Breast epithelium (tissue), 2 donors: ENCODE results near the gene SCFD2.

GRCh38 chr4:49494660-49495360 is 508.7 kb downstream of the CWH43 start:
- PRO-cap: no peak
- RAMPAGE, long total RNA, 2 experiments: no peak in any of the 2 experiments

GRCh38 chr4:51855648-51856197 is 12.8 kb downstream of the DCUN1D4 start:
- PRO-cap: no peak
- RAMPAGE, long total RNA, 2 experiments: no peak in any of the 2 experiments

DNA sequence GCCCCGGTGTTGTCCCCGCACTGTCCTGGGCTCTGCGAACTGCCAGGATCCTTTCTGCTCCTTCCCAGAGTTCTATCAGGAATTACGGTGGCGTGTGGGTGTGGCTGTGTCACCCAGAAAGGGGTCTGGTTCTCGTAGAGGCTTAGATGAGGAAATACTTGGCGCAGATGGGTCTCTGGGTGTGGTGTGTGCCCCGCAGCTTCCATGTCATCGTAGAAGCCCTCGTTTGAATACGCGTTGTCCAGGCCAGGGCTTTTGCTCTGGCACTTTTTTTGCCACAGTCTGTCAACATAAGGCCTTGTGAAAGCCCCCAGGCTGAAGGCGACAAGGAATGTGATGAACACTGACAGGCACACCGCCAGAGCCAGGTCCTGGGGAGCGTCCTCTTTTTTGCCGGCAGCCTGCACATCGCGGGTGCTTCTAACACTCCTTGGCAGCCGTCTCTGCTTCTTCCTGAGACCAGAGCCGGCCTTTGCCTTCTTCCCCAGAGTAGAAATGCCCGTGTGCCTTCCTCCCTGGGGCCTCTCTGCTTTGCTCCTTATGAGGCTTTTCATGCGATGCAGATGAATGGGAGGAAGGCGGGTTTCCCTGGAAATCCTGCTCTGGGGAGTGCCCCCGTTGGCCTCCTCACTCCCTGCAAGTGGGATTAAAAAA is 24.5 kb downstream of the LRRC66 start:
- PRO-cap: no peak
- RAMPAGE, long total RNA, 2 experiments: no peak in any of the 2 experiments

- PRO-cap: no peak
- RAMPAGE, long total RNA, 2 experiments: no peak in any of the 2 experiments
These were observed 193.0 kb downstream of the USP46 start for GRCh38 chr4:52466188-52466508.

DNA sequence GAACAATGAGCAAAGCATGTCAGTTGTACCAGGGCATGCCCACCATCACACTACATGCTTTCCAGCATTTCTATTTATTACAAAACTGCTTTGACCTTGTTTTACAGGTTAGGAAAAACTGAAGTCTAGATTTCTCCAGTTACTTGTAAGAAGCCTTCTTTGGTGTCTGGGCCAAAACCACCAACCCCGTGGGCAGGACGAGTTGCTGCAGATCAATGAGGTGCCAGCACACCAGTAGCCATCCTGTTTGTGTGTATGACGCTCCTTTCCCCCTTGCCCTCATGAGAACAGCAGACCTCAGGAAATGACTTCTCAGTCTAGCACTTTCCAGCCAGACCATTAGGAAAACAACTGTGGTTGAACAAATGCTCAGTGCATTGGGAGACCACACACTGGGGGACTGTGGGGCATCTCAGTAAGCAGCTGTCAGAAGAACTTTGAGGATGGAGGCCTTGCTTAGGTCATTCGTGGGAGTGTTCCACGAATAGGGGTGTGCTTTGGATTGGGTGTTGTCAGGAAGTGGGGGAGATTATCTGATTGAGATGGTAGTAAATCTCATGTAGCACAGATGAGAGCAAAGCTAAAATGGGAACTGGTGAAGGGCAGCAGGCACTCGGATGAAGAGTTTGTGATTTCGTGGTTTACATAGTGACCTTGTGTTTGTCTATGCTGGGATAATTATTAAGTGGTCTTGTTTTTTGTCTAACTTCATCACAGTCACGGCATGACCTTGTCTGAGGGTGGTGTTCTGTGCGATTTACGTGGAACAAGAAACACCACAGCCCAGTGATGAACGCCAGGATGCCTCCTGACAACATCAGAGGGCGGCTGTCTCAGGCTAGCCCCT is 70.3 kb downstream of the USP46 start:
- PRO-cap: no peak
- RAMPAGE, long total RNA, 2 experiments: no peak in any of the 2 experiments

GRCh38 chr4:52600217-52600772 is 58.8 kb downstream of the USP46 start:
- PRO-cap: no peak
- RAMPAGE, long total RNA, 2 experiments: no peak in any of the 2 experiments

- PRO-cap: no peak
- RAMPAGE, long total RNA, 2 experiments: no peak in any of the 2 experiments
These were observed 37.6 kb downstream of the RASL11B start for GRCh38 chr4:52899650-52900195.

DNA sequence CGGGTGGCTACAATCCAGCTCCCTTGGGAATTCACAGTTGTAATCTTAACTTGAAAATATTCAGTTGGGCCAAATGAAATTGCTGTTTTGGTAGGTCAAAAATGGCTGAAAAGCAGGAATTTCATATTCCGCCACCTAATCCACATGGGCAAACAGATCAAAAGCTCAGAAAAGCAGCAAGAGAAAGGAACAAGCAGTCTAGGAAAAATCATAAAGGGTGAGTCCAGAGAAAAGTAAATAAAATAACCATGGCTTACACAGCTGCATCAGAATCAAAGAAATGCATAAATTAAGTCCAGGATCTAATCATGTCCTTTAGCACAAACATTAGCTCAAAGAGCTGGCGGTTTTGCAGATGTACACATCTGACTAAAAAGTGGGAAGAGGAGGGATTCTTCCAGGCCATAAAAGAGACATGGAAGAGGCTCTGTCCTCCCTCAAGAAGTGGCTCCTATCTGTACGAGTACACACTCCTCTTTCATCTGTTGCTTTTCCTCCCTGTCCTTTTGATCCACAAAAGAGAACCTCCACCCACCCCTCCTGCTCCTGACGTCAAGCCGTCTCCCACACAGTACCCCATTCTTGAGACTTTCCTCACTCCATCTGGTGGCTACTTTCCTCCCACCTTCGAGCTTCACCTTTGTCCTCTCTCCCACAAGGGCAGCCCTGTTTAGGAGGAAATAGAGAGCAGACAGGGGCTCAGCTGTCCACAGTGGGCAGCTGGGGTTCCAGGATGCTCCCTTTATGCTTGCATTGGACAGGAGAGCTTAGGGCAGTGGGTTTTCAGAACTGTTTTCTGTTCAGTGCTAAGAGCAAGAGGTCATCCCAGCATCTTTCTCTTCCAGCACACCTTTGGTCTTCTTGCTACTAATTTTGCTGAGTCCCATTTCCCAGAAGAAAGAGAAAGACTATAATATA is 92.6 kb downstream of the RASL11B start:
- PRO-cap: no peak
- RAMPAGE, long total RNA, 2 experiments: no peak in any of the 2 experiments

- PRO-cap: no peak
- RAMPAGE, long total RNA, 2 experiments: no peak in any of the 2 experiments
These were observed 148.2 kb downstream of the RASL11B start for GRCh38 chr4:53010197-53010752.

- PRO-cap: no peak
- RAMPAGE, long total RNA, 2 experiments: no peak in any of the 2 experiments
These were observed 150.7 kb downstream of the RASL11B start for GRCh38 chr4:53012735-53013226.

DNA sequence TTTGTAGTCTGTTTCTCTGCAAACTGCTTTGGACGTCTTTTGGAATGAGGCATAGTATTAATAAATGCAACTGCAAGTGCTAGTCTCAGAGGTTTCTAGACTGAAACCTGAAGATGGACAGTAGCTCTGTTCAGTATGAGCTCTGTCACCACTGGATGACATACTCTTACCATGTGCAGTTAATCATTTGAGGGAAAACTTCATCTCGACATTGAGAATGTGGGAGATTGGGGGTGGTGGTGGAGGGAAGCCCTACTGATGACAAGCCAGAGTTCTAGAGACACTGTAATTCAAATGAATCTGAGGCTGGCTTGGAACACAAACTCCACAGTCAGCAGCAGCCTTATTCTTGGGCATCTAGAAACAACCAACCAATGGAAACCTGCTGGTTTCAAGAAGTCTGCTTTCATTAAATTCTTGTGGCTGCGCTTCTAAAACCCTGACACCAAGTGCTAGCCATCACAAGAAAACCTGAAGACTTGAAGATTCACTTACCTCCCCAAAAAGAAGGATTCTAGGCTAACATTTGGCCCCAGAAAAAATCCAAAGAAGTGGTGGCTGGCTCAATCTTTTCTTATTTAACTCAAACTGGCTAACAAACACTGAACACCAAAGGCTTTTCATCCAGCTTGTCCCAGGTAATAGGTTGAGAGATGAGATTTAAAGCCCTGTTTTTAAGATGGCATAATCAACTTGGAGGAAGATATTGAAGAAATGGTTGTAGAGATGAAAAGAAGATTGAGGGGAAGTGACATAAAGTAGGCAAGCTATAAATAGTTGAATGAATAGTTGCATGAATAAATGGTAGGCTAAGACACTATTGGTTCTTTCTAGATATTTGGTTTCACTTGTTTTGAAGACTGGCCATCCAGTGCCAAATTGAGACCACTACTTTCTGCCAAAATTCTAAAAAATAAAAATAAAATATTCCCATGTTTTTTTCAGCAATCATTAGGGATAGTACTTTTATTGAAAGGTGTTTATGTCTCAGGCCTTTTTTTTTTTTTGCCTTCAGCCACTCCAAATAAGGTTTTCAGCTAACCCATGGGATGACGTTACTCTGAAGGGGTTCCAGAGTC is 161.9 kb downstream of the RASL11B start:
- PRO-cap: no peak
- RAMPAGE, long total RNA, 2 experiments: no peak in any of the 2 experiments

- PRO-cap: bidirectional peak, plus-strand start at chr4:53366222, minus-strand start at chr4:53366061
- RAMPAGE, long total RNA, 2 experiments: no peak in any of the 2 experiments
These were observed at the start of gene SCFD2 for GRCh38 chr4:53365539-53366357. TSS of gene SCFD2 (minus strand) at chr4:53366061.

GRCh38 chr4:53366358-53366784 is 510 bp upstream of the SCFD2 start:
- PRO-cap: no peak
- RAMPAGE, long total RNA, 2 experiments: no peak in any of the 2 experiments

GRCh38 chr4:53590952-53591270 is 375 bp downstream of the LNX1 start:
- PRO-cap: no peak
- RAMPAGE, long total RNA, 2 experiments: no peak in any of the 2 experiments

DNA sequence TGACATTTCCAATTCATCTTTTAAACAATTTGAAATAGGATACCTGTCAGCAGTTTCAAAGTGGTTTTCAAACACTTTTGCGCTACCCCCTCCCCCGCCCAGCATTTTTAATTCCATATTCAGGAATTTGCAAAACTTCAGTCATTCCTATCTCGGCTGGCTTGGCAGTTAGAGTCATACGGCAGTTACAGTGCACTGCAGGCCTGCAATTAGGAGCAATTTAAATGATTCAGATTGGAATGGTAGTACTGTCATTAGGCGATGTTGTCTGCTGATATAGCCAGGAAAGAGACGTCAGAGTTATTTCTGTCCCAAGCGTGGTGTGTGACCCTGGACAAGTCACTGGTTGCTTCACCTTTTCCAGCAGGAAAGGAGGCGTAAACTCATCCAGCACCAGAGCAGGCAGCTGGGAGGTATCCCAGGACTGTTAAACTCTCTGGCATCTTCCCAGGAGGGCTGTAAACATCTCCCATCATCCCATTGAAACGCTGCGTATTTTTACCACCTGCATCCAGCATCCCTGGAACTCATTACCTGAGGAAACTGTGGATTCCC is 790 bp upstream of the LNX1 start:
- PRO-cap: no peak
- RAMPAGE, long total RNA, 2 experiments: no peak in any of the 2 experiments

- PRO-cap: bidirectional peak, plus-strand start at chr4:53592937, minus-strand start at chr4:53592820
- RAMPAGE, long total RNA, 2 experiments: no peak in any of the 2 experiments
These were observed 1.6 kb upstream of the LNX1 start for GRCh38 chr4:53592680-53593407.

- PRO-cap: no peak
- RAMPAGE, long total RNA, 2 experiments: no peak in any of the 2 experiments
These were observed 53.2 kb upstream of the LNX1 start for GRCh38 chr4:53644367-53645078.

GRCh38 chr4:53777292-53777811 is 186.1 kb upstream of the LNX1 start:
- PRO-cap: no peak
- RAMPAGE, long total RNA, 2 experiments: no peak in any of the 2 experiments

DNA sequence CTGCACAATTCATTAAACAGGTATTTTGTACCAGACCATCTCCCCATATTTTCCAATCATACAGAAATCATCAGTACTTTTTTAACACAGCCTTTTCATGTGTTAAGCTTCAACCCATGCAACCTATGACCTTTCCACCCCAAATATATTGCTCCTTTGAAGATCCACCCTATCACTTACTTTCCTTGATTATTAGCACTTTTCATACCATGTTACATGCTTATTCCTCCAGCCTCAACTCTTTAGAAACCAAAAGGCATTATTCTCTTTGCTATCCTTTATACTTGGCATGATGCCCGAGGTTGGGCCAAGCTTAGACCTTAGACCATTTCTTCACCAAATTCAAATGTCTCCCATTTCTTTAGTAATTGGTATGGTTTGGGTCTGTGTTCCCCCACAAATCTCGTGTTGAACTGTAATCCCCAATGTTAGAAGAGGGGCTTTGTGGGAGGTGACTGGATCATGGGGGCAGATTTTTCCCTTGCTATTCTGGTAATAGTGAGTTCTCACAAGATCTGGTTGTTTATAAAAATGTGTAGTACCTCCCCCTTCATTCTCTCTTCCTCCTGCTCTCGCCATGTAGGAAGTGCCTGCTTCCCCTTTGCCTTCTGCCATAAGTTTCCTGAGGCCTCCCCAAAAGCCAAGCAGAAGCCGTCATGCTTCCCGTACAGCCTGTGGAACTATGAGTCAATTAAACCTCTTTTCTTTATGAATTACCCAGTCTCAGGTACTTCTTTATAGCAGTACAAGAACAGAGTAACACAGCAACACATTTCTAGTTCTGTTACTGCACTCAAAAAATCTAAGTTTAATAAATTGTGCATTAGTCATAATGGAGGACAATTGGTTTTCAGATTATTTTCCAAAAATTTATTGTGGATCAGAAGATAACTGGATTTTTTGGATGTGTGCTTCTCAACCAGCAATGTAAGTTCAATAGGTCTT is 70.2 kb downstream of the CHIC2 start:
- PRO-cap: no peak
- RAMPAGE, long total RNA, 2 experiments: no peak in any of the 2 experiments

DNA sequence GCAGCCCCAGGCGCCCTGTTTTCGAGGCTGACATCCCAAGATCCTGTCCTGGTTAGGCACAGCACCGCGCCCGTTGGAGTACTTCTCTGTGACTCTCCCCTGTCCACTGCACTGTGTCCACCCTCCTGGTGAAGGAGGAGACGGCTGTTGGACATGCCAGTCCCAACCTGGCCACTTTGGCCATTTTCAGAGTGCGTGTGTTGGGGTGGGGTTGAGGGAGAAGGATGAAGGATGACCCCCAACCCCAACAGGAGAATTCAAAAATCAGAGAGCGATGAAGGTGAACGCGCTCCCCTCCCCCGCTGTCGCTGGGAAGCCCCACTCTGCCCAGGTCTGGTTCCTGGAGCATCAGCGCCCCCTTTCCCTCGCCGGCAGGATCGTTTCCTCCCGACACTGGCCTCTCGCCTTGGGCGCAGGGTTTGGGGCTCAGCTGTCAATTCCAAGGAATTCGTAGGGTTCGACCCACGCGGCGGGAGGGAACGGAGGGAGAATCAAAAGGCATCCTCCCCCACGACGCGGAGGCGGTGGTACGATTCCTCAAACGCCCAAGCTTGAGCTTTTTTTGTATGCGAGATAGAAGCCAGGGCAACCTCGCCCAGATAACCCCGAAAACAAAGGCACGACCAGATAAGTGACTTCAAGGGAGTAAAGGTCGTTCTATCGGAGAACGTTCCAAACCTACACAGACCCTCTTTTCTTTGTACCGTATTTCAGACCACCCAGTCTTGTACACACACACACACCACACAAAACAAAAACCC is 1.0 kb upstream of the PDGFRA start:
- PRO-cap: no peak
- RAMPAGE, long total RNA, 2 experiments: no peak in any of the 2 experiments